Diencephalon (tissue), 2 donors: ENCODE results near the genes PRXL2C and NUTM2G.

DNA sequence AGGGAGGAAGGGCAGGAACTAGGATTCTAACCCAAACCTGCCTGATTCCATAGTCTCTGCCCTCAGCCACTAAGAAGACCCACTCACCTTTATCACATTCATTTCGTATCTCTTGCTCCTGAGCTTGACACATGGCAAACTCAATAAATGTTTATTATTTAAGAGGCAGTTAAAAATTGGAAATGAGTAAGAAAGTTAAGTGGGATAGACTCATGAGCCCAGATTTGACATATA, 166.5 kb upstream of the ERCC6L2 start:
- RAMPAGE, long total RNA, result no peak

GRCh38 chr9:95831487-95832133, 43.9 kb upstream of the ERCC6L2 start:
- RAMPAGE, long total RNA, result no peak

DNA sequence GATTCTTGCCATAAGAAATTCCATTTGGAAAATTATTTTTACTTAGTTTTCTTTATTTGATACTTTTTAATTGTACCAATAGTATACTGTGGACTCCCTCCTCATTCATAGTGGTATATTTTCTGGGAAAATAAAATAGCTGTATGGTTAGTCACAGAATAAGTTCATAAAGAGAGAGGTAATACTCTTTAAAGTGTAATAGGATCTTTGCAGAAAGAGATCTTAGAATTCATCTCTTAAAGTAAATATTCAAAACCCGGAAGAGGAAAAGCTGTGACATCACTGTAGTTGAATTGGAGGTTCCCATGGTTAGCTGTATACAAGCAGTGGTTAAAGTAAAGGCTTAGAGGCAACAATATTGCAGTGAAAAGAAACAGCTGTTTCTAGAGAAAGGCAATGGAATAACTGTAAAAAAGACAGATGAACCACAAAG, 4.4 kb downstream of the ERCC6L2 start:
- RAMPAGE, long total RNA, result no peak

DNA sequence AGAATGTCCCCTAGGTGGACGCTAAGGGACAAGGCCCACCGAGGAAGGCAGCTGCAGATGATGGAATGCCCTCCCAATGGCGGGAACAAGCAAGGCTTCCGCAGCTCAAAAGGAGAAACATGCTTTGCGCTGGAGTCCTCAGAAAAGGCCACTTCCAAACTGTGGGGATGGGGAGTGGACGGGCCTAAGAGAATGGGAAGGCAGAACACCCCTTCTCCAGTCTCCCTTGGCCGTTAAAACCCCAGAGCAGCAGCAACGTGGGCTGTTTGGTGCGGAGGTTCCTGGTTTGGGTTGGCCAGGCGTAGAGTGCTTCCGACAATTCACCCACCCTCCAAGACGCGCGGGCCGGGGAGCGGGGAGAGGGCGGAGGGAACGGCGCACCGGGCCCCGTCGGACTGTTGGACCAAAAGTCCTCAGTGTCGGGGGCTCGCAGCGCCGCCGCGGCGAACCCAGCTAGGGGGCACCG, 145.1 kb downstream of the ERCC6L2 start:
- RAMPAGE, long total RNA, result no peak

DNA sequence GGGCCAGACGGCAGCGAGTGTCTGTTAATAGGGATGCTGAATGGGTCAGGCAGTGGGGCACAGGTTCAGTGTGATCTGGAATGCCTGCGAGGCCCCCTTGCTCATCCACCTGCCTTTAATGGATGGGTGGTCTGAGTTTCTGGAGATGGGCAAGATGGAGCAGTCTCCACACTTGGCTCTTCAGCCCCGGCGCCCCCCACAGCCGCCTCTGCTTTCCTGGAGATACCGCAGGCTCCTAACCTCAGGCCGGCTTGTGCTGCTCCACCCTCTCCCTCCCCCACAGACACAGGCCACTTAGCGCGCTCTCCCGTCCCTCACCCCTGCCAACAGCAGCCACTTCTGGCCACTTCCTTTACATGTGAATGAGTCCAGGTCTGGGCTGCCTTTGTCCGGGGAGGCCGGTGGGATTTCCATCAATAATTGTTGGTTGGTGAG, 147.2 kb downstream of the ERCC6L2 start:
- RAMPAGE, long total RNA, result no peak

- RAMPAGE, long total RNA, result no peak
These were observed 161.4 kb downstream of the HSD17B3 start for GRCh38 chr9:96140349-96141226.

- RAMPAGE, long total RNA, result no peak
These were observed 37.6 kb downstream of the SLC35D2 start for GRCh38 chr9:96345949-96346243.

- RAMPAGE, long total RNA, result no peak
These were observed 38.0 kb downstream of the HABP4 start for GRCh38 chr9:96487828-96488493.

DNA sequence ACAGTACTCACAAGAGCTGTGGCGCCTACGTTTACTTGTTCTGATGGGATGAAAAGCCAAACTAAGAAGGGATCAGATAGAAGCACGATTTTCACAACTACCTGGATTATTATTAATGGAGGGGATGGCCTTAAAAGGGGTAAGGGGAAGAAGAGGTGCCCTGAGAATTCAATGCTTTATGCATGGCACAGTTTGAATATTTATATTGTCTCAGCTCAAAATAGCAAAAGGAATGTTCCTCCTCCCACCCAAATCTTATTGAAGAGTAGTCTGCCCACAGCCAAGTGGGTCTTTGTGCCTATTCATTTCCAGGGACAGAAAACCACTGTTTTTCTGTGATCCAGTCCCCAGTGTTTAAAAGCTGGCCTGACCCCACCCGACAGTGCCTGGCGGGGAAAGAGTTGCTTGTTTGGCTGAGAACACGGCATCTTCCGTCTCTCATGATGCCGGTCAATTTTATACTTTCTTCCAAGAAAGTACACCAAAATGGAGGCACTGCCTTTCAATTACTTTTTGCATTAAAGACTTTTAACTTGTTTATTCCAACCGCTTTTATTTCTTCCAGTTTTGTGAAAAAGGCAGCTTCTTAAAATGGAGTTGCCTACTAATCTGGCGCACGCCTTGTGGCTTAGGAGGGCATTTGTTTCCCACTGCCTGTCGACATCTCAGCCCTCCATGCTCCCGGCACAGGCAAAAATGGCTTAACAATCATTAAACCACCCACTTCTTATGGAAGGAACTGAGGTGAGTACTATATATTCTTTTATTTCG, 52.0 kb downstream of the HABP4 start:
- RAMPAGE, long total RNA, result start-site peak on the plus strand centred at position 400 of the sequence, 50 bp wide, 32 and 27 reads in 2 replicates

DNA sequence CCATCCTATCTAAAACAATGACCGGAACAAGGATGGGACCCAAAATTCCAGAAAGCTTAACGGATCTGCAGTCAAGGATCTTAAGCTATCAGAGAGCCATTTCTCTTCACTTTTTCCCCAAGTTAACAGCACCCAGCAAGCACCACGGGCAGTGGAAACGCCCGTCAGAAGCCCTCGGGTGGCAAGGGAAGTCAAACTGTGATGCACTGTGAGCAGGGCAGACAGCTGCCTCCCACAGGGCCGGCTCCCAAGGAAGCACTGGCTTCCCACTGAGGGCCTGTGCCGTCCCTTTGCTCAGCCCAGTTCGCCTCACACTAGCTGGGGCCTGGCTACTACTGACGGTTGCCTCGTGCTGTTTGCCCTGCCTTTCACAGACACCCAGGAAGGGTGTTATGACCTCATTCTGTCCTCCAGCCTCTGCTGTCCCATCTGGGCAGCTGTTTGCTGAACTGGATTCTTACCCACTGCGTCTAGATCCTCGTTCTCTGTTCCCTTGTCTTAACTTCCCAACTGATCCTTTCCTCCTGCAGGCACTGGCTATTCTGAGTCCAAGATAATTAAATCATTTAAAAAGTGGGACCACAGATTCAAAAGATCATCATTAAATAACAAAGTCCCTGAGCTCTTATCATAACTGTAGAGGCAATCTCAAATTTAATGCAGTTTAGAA, 62.5 kb downstream of the CDC14B start:
- RAMPAGE, long total RNA, result no peak

GRCh38 chr9:96574918-96575457, 44.7 kb downstream of the CDC14B start:
- RAMPAGE, long total RNA, result no peak

DNA sequence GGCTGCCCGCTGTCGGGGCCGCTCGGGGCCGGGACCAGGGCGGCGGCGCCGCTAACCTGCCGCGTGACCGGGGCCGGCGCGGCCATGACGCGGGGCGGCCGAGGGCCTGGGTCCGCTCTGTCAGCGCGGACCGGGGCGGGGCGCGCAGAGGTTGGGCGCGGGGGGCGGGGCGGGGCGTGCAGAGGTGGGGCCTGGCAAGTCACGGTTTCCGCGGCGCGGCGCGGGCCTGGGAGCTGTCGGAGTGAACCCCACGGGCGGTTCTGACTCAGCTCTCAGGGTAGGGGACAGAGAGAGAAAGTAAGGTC, at the start of gene PRXL2C:
TSS of gene PRXL2C (minus strand) at position 122 of the 305 bp plus-strand sequence.
- RAMPAGE, long total RNA, result start-site peak on the minus strand centred at position 114 of the sequence, 37 bp wide, 39 and 17 reads in 2 replicates

GRCh38 chr9:96853326-96854086, 808 bp downstream of the ZNF782 start:
- RAMPAGE, long total RNA, result no peak

- RAMPAGE, long total RNA, result no peak
These were observed 5.5 kb upstream of the ZNF782 start for GRCh38 chr9:96859828-96860149.

- RAMPAGE, long total RNA, result no peak
These were observed 32.7 kb upstream of the NUTM2G start for GRCh38 chr9:96895652-96896611.

DNA sequence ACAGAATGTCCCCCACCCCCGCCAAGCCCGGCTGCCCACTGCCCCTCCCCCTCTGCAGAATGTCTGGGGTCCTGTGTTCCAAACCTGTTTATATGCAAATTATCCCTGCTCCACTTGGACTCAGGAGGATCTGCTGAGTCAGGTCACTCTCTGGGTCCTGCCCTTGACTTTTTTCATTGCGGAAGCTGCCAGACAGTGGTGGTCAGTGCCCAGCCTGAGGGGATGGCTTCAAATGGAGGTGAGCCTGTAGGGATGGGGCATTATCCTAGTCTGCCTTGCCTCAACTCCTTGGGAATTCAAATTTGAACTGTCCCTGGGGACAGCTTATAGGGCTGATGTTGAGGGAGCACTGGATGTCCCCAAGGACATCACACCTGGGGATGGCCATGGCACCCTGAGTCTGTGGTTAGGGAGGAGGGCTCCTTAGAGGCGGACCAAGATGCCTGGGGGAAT, at the start of gene NUTM2G:
TSS of gene NUTM2G (plus strand) at position 41 of the 453 bp plus-strand sequence.
- RAMPAGE, long total RNA, result no peak

DNA sequence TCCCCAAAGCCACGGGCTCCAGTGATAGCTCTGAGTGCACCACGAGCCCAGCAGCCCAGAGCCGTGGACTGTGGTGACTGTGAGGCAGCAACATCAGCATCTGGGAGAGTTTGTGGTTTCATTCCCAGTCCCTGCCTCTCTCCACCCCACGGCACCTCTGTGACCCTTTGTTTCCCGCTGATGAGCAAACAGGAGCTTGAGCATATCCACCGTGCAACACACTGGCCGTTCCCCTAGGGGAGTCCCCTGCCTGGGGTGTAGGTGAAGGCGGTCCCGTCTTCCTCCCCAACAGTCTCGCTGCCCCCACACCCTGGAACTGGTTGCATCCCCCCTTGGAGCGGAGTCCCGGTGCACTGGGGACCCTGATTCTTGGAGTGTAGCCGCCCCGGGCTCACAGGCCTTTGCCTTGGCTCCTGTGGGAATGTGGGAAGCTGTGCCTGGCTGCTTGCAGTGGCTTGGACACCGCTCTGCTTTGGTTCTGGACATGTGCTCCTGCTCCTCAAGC, 5.5 kb downstream of the NUTM2G start:
- RAMPAGE, long total RNA, result no peak

DNA sequence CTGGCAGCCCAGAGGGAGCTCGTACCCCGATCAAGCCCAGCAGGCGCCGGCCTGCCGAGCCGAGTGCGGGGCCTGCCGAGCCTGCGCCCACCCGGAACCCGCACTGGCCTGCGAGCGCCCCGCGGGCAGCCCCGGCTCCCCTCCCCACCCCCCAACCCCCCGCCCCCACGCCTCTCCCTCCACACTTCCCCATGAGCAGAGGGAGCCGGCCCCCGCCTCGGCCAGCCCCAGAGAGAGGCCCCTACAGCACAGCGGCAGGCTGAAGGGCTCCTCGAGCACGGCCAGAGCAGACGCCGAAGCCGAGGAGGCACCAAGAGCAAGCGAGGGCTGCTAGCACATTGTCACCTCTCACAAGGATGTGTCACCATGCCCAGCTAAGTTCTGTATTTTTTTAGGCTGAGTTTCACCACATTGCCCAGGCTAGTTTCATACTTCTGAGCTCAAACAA, 36.1 kb upstream of the CCDC180 start:
- RAMPAGE, long total RNA, result no peak

DNA sequence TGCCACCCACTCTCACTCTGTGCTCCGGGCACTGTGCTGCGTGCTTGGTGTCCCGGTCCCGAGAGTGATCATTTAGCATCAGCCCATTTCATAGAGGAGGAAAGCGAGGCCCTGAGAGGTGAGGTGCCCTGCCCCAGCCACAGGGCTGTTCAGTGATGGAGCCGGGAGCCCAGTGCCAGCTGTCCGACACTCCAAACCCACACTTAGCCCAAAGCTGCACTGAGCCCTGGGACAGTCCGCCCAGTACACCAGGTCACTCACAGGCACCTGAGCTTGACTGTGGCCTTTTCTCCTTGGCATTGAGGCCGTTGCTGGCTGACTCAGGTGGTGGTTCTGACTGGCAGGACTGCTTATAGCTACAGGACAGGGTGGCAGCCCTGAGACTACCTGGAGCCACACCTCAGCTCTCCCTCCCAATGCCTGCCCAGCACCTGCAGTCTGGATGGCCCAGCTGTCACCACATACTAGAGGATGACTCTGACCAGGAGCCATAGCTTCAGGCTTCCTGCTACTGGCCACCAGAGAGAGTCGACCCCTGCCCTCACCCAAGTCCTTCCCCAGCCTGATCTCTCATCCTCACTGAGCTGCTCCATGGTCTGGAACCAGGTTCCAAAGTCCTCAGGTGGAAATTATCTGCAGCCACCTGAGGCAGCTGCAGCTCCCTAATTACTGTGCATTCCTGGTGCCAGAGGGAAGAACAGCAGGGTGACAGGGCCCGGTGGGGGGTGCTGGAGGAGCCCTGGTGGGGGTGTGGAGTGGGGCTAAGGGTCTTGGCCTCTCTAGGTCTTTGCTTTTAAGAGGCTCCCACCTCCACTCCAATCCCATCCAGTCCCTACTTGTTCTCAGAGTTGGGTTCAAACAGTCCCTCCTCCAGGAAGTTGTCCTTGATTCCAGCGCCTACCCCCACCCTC, 25.7 kb upstream of the TDRD7 start:
- RAMPAGE, long total RNA, result no peak

GRCh38 chr9:97406673-97407151, 5.2 kb upstream of the TDRD7 start:
- RAMPAGE, long total RNA, result no peak